Trachea (tissue), 1 donor: ENCODE measurements around the genes MRPL39 and MAP3K7CL.

GRCh38 chr21:19261926-19262224 lies 858.3 kb upstream of the TMPRSS15 start:
- PRO-cap, result no peak

GRCh38 chr21:25606984-25608119 lies at the start of gene MRPL39:
TSS of gene MRPL39 (minus strand) at chr21:25607481.
- PRO-cap, result unidirectional peak, minus-strand start at chr21:25607491; bidirectional peak, plus-strand start at chr21:25607975, minus-strand start at chr21:25607831

DNA sequence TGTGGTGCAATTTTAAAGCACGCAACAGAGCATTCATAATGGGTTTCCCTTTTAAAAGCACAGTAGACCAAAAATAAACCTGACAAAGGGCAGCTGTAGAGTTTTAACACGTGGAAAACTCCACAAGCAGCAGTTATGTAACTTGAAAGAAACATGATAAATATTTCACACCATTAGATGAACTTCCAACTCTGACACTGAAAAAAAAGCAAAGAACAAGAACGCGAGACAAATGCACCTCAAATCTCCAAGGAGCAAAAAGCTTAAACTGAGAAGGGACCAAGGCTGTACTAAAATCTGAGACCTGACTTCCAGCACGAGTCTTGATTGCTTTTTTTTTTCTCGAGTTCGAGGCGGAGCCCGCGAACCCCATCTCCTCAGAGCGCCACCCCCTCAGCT lies 252 bp upstream of the JAM2 start:
- PRO-cap, result bidirectional peak, plus-strand start outside the sequence, minus-strand start at position 299 of the sequence

DNA sequence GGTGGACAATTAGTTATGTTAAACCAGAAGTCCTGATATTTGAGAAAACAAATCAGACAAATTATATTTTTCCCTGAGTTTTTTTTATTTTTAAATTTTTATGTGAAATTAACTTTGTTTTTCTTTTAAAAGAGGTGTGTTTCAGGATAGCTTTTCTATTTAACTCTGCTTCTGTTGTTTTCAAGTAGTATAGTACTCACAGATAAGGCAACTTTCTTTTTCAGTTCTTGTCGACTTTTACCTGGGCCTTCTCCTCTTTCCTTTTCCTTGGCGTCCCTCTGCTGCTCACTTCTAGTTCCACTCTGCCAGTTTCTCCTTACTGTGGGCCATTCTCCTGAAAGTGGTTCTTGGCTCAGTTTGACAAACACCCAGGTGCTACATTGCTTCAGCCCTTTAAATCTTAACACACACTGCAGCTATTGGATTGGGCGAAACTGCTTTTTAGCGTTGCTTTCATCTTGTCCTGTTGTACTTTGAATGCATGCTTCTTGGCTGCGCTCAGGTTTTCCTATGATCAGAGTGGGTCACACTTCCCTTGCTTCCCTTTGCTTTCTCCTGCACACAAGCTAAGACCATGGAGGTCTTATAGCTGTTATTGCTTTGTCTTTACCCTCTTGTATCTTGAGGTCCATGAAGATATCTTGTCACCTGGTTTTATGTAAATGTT lies 21.5 kb downstream of the GABPA start:
- PRO-cap, result no peak

DNA sequence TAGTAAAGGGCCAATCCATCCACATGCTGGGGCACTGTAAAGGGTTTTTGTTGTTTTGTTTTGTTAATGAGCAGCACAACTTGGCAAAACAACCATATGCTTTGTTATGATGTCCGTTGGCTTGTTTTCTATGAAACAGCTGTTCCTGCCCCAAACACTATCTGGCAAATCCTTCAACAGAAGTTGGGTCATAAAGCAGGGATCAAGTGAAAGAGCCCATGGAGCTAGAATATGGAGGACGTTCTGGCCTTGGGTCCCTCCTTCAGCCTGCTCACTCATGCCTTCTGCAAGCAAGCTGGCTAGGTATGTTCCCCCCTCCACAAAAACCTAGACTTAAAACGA lies 183.6 kb downstream of the APP start:
- PRO-cap, result no peak

DNA sequence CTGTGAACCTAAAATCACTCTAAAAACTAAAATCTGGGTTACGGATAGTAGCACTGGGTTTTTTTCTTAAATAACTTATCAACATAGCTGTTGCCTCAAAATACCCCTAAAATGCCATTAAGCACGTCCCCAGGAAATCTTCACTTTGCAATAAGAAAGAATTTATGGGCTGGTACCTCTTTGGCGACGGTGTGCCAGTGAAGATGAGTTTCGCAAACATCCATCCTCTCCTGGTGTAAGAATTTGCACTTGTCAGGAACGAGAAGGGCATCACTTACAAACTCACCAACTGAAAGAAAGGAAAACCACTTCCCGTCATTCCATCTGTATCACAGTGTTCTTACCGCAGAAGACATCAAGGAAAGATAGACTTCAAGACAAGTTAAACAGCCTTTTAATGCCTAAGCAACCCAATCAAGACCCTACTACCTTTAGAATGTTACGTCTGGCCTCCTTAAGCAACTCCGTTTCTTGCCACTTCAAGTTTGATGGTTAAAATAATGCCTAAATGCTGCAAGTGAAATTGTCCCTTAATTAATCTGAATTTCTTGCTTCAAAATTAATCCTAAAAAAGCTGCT lies 117.4 kb downstream of the APP start:
- PRO-cap, result no peak

DNA sequence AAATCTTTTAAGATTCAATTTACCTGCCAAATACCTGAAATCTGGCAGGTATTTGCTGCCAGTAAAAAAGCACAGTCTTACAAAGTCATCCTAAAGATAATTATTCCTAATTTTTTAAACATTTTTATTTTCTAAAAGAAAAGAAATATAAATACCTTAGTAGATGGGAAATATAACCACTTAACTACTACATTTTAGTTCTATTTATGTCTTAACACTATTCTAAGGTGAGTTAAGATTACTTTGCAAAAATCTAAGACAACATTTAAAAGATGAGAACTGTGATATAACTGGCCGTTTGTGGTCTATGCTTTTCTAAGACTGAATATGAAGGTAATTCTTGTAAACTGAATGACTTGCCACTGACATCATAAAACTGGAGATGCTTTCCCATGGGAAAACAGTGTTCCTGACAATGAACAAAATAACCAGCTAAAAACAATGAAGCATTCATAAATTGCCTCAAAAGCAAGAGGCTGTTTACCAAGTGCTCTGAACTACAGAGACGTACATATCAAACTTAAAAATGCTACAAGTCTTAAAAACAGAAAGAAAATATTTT lies 54.8 kb downstream of the APP start:
- PRO-cap, result no peak

DNA sequence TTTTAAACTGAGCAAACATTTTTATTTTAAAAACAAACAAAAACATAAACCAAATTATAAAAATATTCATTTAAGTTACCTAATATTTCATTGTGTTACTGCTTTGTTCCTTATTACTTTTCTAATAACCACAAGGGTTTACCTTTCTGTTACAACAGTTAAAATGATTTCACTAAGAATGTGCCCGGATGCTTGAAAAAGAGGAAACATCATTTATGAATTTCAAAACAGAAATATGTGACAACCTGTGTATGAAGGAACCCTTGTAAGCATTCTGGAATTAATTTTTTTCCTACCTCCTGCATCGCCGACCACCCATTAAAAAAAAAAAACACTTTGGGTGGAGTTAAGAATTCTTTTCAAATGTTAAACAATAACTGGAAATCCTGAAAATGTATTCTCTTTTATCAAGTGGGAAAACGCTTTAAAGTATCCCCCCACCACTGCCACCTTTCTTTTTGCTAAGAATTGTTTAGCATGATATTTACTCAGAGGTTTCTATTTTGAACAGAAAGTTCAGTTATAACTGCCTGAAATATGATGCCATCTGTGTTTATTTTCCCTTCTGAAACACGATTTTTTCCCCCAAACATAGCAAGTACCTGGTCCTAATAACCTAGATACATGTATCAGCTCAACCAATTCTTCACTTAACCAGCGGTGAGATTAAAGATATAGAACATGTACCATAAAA lies 9.1 kb downstream of the CYYR1 start:
- PRO-cap, result no peak

DNA sequence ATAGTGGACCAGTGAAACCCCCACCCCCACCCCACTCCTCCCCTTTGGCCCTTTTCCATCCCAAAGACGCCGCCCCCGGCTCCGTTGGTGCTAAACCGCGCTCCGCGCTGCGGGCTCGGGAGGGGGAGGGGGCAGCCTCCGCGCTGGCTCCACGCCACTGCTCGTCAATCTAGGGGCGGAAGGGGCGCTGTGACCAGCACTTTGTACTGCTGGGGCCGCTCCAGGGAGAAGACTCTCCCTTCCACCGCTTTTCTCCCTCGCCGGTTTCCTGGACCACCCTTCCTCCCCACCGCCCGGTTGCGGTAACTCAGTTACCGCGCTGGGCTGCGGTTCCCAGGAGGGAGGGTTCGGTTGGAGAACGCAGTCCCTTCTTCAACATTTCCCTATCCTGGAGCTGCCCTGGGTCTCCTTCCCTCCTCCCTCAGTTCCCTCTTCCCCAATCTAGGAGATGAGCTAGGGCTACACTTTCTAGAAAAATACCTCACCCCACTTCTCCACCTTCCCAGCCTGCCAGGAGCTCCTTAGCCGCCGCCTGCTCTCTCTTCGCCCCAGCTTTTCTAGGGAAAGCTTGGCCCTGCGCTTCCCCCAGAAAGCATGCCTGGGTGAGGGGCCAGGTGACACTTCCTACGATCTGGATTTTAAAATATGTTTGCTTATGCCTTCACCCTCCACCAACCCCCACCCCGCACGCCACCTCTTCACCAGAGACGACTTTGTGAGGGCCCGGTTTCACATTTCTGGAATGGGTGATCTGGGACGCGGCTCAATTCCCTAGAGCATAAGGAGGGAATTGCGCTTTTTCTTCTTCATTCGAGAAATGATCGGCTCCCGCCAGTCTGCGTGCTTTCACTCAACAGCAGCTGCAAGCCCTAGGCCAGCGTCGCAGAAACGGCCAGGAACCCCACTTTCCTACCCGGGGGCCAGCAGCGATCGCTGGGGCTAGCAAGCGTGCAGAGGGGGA lies 509 bp upstream of the ADAMTS1 start:
- PRO-cap, result bidirectional peak, plus-strand start at position 167 of the sequence, minus-strand start outside the sequence; unidirectional peak, minus-strand start at position 739 of the sequence

- PRO-cap, result no peak
These were observed 423.5 kb upstream of the ADAMTS5 start for GRCh38 chr21:27390409-27390837.

DNA sequence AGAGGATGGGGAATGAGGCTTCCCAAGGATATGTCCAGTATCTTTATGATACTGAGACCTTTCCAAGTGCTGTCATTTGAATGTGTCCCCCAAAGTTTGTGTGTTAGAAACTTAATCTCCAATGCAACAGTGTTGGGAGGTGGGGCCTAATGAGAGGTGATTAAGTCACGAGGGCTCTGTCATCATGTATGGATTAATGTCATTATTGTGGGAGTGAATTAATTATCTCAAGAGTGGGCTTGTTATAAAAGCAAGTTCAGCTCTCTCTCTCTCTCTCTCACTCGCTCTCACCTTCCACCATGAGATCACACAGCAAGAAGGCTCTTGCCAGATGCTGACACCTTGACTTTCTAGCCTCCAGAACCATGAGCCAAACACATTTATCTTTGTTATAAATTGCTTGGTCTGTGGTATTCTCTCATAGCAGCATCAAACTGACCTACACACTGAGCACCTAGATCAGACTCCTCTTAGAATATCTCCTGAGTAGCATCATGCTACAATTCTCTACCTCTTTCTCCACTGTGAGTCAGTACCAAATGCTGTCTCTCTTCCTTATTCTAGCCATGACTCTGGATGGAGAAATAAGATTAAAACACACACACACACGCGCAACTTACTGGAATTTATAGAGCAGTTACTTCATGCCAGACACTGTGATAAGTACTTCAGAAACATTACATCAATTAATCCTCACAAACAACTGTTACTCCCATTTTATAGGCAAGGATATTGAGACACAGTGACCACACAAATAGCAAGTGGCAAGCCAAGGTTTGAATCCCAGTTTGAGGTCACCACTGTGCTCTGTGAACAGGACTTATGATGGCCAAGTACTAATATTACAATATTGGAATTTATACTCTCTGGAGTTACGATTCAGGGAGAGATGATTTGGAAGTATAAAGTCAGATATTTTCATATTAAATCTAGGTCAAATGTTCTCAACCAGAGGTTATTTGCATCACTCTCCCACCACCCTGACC lies 114.5 kb downstream of the N6AMT1 start:
- PRO-cap, result no peak

- PRO-cap, result bidirectional peak, plus-strand start at chr21:29025034, minus-strand start at chr21:29024860
These were observed 368 bp downstream of the USP16 start for GRCh38 chr21:29024800-29025271.

DNA sequence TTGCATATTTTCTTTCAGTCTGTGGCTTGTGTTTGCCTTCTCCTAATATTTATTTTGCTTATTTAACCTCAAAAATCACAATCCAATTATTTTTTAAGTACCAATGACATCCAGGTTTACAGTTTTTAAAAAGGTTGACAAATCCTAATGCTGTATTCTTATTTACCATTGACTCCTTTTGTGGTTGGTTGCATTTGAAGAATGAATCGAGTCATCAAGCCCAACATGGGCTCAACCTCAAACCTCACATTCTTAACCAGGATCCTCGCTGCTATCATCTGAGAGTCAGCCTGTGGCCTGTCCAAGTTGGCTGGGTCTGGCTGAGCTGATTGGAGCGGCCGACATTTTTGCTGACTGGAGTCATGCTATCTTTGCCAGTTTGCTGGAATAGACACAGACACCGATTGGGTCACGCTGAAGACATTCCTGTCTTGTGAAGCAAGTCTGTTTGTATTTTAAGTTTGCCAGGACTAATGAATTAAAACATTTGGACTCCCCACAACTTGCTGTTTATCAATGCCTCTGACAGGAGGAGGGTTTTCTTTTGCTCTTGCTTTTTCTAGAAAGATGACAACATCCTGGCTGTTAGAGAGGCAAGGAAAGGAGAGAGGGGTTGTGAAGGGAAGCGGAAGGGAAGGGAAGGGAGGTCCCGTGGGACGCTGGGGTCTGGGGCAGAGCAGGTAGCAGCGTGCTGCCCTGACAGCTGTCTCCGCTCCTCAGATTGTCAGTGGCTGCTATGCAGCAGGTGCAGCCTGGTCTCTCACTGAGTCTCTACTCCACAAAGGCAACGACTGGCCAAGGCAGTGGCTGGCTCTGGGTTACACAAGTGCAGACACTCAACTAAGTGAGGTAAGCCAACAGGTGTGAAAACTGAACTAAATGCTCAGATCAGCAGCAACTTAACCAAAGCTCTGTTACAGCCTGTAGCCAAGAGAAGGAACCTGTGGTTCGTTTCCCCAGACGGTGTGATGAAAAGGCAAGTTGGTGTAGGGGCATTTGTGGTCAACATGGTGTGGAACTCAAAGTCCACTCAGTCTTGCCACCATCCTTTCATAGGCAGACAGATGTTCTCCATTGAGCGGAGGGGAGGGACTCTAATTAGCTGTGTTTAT lies at the start of gene MAP3K7CL:
MAP3K7CL (plus strand) TSS at position 570 of the 1,112 bp plus-strand sequence.
- PRO-cap, result no peak

GRCh38 chr21:29155349-29156016 lies 25.0 kb downstream of the MAP3K7CL start:
- PRO-cap, result no peak

DNA sequence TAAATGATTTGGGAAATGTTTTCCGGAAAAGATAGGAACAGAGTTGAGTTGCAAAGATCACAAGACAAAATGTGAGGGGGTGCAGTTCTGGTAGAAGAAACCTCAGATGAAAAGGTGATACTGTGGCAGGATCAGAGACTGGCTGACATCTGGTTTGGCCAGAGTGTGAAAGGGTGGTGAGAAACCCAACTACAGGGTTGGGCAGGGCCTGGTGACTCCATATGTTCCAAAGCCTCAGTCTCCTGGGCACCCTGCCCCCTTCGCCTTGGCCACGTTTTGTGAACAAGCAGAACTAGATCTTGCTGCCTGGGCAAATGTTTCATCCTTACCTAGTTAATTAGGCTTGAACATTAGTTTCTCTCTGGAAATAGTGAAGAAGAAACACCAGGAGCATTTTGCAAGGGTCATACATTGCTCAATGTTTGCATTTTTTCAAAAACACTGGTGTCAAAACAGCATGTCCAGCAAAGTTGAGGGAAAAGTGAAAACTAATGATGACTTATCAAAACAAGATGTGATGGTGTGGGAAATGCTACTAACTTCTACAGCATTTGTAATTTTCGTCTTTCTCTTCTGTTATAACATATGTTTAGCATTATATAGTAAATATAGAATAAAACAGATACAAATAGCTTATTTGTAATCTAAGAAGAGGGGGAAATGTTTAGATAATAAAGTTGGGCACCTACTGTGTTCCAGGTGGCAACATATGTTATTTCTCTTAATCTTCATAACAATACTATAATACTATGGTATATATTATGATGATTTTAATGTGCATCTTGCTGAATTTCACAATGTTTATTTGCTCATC lies 60.6 kb downstream of the MAP3K7CL start:
- PRO-cap, result no peak

- PRO-cap, result bidirectional peak, plus-strand start at chr21:29299408, minus-strand start at chr21:29299340
These were observed 657 bp downstream of the BACH1 start for GRCh38 chr21:29299277-29299880.

- PRO-cap, result unidirectional peak, plus-strand start at chr21:29300421
These were observed 1.4 kb downstream of the BACH1 start for GRCh38 chr21:29299881-29300708.

- PRO-cap, result no peak
These were observed 178.7 kb downstream of the BACH1 start for GRCh38 chr21:29477339-29477887.

DNA sequence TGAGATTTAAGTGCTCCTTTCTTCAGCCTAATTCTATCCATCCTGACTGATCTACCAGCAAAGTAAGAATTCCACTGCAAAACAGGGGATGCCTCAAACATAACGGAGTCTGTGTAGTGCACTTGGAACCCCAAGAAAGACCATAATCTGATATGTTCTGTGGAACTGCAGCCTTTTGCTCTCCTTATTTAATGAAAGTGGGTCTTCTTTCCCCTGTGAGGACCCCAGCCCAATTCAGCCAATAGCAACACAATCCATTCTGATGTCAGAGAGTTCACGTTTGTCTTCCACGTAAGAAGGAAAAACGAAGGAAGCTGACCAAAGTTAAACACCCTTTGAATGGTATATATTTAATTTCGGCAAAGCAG lies 112.8 kb downstream of the TIAM1 start:
- PRO-cap, result no peak

DNA sequence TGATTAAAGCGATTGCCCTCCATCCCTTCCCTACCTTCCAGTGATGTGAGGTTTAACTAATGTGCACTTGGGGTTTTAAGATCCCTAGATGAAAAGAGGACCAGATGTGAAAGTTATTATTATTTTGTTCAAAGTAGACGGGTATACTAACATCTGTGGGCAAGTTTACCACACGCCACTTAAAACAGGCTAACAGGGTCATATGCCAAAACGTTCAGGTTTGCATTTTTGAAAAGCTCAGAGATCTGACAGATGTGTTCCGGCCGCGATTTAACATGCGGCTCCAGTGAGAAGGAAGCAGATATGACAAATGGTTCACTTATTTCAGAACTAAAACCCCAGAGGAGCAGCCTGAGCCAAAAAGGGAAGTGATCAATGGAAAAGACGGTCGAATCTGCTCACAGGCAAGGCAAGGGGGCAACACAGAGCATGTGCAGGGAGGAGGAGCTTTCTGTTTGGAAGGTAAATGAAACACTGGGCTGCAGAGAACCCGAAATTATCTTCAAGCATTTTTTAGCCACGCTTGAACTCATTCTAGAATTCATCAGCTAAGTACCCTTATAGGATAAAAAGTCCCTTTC lies 17.2 kb downstream of the TIAM1 start:
- PRO-cap, result no peak